ENCODE results near the gene UBE2QL1.

DNA sequence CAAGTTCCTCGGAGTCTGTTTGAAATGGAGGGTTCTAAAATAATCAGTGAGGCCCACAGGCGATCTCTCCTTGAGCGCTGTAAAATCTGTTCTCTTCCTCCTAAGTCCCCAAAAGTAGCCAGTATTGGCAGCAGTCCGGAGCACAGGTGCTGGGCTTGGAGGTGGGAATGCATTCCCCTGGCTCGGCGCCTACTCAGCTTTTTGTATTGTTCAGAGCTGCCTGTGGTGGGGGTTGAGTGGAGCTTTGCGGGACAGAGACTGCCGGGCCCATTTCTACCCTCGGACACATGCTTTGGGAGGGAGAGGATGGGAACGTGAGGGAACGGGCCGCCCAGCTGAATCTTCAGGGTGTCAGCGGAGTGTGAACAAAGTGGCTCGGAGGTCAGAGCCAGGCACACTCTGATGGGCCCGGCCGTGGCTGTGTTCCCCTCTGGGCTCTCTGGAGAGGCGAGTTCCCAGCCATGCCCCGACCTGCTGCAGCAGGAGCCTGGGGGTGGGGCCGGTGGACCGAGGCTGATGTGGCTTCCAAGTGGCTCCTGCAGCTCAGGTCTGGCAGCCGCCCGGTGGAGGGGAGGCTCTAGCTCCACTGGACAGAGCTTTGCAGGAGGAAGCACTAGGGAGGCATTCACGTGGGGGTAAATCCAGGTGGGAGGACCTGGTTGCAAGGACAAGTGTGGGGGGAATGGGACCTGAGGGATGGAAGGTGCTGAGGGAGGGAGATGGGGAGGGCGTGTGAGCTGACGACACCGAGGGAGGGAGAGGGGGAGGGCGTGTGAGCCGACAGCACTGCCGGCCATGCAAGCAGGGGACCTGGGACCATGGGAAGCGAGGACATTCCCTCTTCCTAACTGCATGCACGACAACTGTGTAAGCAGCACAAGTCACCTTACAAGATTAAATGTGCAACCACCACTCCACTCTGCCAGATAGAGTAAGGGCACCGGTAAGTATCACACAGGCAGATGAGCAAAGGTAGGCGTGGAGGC lies 31.1 kb upstream of the SLC6A3 start:
- PRO-cap, result no peak

DNA sequence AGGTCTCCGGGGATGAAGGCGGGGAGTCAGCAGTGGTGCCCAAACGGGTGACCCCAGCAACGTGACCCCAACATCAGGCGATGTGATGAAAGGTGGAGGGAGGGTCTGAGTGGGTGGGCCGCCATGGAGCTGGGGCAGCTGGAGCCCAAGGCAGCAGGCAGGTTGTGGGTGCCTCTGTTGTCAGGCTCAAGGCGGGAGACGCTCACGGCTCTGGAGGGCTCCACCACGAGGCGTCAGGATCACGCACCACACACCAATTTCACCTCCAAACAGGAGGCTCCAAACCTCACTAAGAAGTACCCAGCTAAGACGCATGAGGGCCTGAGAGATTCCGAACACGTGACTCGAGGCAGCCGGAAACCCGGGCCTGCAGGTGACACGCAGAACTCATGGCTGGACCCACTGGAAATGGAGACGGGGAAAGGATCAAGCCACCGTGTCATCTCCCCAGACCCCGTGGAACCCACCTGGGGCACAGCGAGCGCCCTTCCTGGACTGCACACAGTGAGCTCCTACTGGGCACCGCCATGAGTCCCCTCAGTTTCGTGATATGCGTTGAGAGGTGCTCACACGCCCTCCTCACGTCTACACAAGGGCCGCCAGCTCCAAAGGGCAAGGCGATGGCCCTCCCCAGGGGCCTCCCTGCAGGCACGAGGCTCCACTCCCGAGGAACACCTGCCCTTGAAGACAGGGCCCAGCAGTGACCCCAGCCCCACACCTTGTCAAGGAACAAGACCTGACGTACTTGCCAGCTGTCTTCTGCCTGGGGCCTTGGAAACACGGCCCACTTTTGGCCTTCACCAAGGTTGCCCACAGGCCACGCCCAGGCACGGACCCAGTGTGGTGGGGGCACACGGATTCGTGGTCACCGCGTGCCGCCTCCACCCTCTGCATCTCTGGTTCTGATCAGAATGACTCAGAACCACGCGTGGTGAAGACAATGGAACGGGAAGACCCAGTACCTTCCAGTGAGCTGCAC lies 37.0 kb downstream of the LPCAT1 start:
- PRO-cap, result no peak

GRCh38 chr5:1813778-1814306 lies 12.6 kb downstream of the NDUFS6 start:
- PRO-cap, result no peak

GRCh38 chr5:1946036-1946742 lies 63.5 kb upstream of the IRX4 start:
- PRO-cap, result no peak

GRCh38 chr5:1952181-1953061 lies 69.7 kb upstream of the IRX4 start:
- PRO-cap, result no peak

- PRO-cap, result no peak
Measured at GRCh38 chr5:1954470-1955074, 71.8 kb upstream of the IRX4 start.

GRCh38 chr5:2751137-2751581 lies 318 bp downstream of the IRX2 start:
- PRO-cap, result no peak

GRCh38 chr5:2754367-2755557 lies 3.3 kb upstream of the IRX2 start:
- PRO-cap, result no peak

DNA sequence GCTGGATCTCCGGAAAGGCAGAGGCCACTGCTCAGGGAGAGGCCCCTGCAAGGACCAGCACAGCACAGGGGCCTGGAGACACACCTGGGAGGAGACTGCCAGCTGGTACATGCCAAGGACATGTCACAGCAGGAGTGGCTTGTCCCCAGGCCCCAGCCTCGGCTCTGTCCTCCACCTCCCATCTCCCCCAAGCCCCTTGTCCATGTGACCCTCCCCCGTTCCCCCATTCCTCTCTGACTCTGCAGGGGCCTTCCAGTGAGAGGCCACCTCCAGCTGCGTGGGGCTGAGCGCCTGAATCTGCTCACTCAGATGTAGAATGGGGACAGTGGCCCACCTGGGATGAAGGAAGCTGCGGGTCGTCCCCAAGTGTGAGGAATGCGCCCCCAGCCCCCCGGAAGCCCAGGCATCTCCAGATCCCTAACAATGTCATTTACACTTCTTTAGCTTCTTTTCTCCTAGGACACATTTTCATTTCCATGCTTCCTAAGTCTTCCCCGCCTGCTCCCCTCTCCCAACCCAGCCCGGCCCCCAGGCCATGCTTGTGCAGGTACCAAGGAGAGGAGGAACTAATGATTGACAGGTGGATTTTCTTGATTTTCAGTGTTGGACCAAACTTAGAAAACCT lies 349.6 kb upstream of the IRX2 start:
- PRO-cap, result no peak

DNA sequence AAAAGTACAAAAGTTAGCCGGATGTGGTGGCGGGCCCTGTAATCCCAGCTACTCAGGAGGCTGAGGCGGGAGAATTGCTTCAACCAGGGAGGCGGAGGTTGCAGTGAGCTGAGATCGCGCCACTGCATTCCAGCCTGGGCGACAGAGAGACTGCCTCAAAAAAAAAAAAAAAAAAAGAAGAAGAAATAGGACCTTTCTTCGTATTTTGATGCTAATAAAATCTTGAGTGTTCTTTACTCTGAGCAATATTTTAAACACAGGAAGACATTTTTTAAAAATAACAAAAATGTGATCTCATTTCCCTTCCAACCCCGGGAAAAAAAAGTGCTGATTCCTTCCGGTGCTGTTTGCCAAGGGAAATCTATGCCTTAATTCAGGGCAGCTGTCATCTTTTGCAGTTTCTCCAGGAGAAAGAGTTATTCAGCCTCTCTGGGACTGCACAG lies 292.0 kb upstream of the IRX1 start:
- PRO-cap, result no peak

DNA sequence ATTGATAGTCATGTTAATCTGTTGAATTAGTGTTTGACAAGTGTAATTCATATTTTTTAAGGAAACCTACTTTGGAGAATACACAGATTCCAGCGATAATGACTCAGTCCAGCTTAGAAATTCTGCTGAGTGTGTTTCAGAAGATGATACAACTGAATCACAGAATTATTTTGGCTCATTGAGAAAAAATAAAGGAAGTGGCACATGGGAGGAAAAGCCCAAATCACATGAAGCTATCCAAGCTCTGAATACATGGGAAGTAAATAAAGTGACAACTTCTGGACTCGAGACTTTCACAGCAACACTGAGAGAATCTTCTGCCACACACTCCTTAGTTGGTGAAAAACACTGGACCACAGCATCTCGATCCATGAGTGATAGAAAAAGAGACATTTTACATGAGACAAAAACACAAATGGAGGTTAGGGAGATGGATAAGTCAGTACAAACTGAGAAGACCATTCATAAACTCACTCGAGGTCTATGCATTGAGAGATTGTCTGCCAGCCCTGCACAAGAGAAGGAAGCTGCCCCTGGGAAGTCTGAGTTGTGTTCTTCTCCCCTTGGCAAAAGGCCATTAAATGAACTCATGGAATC lies 38.0 kb downstream of the ICE1 start:
- PRO-cap, result no peak

GRCh38 chr5:5481276-5481776 lies 58.8 kb downstream of the ICE1 start:
- PRO-cap, result no peak

DNA sequence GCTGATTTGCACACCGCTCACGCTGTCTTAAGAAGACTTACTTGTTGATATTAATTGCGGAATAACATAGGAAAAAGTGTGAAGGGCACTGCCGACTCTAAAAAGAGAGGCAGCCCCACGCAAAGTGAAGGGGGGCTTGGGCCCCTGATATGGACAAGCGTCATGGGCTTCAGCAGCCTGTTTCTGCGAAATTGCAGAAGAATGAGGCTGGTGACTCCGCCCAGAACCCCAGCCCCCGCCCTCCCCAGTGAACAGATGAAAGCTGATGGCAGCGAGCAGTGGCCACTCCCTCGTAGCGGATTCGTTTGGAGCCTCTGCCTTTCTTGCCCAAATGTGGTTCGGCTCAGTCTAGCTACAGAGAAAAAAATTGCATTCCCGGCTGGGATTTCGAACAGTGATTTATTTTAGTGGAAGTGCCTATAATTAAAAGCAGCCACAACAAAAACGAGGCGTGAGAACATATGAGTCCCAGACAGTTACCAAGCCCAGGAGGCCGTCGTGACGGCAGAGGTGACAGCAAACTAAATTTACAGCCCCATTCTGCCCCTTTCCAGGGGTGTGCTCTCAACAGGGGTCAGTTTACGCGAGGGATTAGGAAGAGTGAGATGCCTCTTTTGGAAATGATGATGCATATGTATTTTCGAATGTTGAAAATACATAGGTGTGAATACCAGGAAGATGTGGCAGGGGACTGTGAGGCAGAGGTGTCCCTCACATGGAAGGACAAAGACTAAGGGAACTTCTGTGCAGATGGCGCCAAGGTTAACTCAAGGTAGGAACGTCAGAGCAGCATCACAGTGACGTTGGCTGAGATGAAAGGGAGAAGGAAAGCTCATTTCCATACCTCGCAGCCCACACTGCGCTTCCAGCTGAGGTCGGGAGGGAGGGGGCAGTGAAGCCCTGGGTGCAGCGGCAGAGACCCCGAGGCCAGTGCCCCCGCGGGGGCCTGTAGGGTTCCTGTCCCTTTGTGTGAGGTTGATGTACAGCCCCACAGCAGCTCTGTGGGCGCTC lies 150.1 kb downstream of the ICE1 start:
- PRO-cap, result no peak

DNA sequence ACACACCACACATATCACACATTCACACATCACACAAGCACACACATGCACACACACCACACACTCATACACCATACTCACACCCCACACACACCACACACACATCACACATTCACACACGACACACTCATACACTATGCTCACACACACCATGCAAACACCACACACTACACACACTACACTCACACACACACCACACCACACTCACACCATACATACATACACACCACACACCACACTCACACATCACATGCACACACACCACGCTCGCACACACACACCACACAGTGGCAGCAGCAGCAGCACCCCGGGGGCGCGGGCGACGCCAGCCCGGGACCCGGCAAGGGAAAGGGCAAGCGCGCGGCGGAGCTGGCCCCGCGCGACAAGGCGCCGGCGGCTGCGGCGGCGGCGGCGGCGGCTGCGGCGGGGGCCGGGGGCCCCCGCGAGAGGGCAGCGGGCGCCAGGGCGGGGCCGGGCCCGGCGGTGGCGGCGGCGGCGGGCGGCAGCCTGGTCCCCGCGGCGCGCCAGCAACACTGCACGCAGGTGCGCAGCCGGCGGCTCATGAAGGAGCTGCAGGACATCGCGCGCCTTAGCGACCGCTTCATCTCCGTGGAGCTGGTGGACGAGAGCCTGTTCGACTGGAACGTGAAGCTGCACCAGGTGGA lies at the start of gene UBE2QL1:
Gene UBE2QL1 (plus strand): TSS at position 527 of the 665 bp plus-strand sequence.
- PRO-cap, result no peak

DNA sequence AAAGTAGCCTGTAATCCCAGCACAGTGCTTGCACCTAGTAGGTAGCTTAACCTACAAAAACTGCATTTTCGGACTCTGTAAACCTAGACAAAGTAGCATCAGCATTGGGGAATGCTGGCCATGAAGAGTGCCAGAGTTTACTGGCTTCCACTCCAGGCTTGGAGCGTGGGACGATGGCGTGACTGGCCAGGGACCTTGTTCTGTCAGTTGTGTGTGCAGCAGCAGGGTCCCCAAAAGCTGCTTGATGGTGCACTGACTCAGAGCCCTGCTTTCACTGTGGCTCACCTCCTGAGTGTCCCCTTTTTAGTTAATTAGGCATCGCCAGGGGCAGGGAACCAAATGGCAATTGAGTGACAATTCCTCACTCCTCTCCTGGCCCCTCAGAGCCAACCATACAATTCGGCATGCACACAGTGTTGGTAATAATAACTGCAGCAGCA lies 4.0 kb downstream of the UBE2QL1 start:
- PRO-cap, result no peak

- PRO-cap, result no peak
Measured at GRCh38 chr5:6582918-6584078, 49.5 kb downstream of the NSUN2 start.

DNA sequence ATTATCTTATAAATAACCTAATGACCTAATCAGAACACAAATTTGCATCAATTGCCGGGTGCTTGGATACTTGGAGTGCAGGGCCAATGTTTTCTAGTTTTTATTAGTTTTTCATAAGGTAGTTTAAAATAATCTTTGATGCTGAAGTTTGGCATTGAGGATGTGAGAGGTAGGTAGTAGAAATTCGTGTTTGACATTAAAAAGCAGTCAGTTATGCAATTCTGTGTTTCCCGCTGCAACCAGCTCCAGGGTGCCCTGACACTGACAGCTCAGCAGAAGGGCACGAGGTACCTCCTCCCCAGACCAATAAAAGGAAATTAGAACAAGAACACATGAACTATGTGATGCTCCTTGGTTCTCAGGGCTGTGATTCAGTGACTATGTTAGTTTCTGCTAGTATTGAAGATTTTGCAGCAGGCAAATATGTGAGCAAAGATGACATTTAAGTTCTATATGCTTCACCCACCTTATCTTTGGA lies 40.3 kb downstream of the NSUN2 start:
- PRO-cap, result no peak

DNA sequence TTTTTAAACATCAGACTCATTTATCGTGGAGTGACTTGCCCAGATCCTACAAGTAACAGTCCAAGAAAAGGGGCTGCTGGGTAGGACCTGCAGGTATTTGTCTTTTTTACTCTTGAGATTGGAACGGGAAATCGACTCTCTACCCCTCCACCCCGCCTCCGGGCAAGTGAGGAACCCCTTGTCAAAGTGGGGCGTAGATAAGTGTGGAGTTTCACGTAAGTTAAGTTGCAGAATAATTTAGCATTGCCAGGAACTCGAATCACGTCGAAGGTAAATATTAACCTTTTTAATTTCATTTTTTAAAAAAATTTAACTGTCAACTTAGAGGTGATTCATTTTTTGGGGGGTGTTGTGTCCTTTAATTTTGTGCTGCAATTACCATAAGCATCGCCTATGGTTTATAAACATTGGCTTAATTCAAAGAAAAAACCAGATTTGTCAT lies 1.6 kb downstream of the TENT4A start:
- PRO-cap, result no peak

DNA sequence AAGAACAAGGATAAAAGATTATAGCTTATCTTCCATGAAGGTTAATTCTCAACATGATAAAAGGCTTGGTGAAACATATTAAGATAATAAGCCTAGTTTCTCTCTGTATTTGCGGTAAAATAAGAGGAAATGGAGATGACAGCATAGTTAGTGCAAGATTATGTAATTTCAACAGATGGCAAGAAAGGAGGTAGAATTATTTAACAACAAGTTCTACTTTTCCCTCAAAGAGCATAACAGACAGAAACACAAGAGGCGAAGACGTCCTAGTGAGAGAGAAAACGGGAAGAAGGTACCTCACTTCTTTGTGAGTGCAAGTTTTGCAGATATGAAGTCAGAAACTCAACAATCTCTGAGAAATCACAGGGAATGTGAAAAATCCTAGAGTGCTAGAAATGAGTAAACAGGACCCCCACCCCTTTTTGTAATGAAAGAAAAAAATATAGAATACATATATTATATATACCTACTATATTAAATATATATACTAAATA lies 144.8 kb upstream of the ADCY2 start:
- PRO-cap, result no peak

DNA sequence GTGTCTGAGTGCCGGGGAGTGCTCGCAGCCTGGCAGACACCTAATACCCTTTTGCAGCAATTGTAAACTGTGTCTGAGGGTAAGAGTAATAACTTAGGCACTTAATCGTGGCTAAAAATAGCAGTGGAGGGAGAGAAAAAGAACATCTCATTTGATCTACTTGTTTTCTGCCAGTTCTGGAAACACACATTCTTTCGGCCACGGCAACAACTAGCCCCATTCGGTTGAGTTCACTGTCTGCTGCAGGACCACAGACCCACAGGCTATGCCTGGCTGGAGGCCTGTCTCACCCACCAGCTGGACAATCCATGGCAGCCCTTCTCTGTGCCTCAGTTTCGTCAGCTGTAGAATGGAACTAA lies 16.5 kb downstream of the ADCY2 start:
- PRO-cap, result no peak